Subcutaneous preadipocyte (primary cell): ENCODE measurements around a stretch of chr4.

DNA sequence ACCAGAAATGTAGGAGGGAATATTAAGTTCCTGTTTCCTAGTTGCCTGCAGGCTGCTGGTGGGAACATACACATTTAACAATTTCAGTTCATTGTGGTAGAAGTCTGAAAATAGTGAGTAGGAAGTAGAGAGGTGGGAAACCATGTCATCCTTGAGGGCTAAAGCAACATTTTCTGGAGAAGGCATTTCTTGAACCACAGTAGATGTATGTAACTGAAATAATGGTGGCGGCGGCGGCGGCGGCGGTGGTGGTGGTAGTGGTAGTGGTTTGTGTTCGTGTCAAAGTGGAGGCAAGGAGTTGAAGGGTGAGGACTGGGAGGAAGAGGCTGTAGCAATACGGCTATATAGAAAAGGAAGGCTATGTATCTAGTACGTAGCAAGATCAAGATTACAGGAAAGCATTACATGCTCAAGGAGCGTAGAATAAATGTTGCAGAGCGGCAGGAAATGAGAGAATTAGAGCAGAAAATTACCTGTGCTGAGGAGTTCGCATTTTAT is 1381.5 kb upstream of the TENM3 start:
- CAGE, long polyA plus RNA = no peak

- CAGE, long polyA plus RNA = no peak
These were observed 978.3 kb upstream of the TENM3 start for GRCh38 chr4:181264798-181265425.

DNA sequence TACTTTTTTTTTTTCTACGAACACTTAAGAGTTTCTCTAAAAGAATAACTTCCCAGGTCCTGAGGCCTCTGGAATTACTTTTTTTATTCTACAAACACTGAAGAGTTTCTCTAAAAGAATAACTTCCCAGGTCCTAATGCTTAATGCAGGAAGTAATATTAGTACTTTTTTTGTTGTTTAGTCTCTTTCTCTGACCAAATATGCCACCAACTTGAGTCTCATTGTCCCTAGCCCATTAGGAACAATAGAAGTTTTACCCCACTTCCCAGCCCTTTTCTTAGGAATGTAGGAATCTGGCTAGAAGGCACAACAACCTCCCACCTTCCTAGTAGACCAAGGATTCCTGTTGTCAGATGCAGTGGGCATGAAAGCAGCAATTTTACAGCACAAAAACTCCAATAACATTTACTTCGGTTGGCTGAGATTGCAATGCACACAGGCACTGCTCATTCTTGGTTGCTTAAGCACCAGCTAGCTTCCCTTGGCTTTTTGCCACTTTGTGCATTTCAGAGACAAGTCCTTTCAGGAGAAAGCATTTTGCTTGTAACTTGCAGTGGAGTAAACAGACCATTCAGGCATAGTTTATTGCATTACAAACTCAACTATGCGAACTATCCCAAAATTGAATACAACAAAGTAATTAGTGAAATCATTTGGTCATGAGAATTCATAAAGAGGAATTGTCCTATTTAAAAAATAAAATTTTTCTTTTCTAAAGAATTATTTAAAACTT is 312.8 kb downstream of the TENM3 start:
- CAGE, long polyA plus RNA = no peak

DNA sequence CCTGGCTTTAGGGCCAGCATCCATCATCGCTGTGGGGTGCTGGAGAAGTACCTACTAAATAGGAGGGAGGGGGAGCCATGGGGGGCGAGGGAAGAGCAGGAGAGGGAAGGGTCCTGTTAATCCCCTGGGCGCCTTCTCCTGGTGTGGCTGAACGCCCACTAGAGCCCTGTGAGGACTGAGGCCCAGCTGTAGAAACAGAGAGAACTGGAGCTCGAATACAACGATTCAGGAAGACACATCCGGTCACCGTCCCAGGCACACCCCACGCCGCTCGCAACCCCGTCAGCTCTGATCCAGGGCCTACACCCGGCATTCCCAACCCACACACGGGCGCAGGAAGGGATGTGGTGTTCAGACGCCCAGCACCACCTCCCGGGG is 525 bp downstream of the DCTD start:
- CAGE, long polyA plus RNA = no peak

GRCh38 chr4:183013625-183014155 is 85.4 kb upstream of the WWC2 start:
- CAGE, long polyA plus RNA = no peak

DNA sequence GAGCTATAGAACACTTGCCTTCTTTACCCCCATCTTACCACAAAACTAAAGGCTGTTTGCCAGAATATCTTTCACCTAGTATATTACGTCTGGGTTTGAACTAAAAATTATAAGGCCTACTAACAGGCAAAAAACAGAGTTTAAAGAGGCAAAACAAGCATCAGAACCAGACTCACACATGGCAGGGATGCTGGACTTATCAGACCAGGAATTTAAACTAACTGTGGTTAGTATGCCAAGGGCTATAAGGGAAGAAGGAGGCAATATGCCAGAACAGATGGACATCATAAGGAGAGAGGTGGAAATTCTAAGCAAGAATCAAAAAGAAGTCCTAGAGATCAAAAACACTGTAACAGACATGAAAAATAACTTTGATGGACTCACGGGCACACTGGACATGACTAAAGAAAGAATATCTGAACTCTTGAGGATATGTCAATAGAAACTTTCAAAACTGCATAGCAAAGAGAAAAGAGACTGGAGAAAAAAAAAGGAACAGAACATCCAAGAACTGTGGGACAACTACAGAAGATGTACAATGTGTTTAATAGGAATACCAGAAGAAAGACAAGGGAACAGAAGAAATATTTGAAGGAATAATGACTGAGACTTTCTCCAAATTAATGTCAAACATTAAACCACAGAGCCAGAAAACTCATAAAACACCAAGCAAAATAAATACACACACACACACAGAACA is 15.2 kb downstream of the CLDN22 start:
- CAGE, long polyA plus RNA = no peak

- CAGE, long polyA plus RNA = no peak
These were observed 37.4 kb upstream of the CDKN2AIP start for GRCh38 chr4:183406938-183407621.

DNA sequence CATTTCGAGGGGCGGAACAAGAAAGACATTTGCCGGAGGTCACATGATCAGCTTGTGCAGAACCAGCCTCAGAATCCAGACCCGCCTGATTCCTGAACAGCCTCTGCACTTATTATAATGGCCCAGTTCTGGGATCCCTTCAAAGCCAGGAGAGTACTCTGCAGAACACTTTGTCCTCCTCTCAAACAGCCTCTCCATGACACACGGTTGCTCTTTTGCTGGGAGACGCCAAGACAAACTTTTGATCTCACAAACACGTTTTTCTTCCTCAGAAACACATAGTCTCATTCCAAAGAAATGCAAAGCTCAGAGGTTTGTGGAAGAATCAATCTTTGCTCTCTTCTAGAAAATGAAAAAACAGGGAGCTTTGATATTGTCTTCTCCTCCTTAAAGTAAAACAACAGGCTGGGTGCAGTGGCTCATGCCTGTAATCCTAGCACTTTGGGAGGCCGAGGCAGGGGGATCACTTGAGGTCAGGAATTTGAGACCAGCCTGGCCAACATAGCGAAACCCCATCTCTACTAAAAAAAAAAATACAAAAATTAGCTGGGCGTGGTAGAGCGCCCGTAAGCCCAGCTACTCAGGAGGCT is 48.2 kb downstream of the RWDD4 start:
- CAGE, long polyA plus RNA = no peak

GRCh38 chr4:183721119-183721742 is 62.1 kb downstream of the TRAPPC11 start:
- CAGE, long polyA plus RNA = no peak

- CAGE, long polyA plus RNA = no peak
These were observed 45.1 kb downstream of the STOX2 start for GRCh38 chr4:183950119-183950646.

- CAGE, long polyA plus RNA = no peak
These were observed 81.3 kb downstream of the IRF2 start for GRCh38 chr4:184392608-184393922.

- CAGE, long polyA plus RNA = no peak
These were observed 645 bp upstream of the IRF2 start for GRCh38 chr4:184474946-184475443.

DNA sequence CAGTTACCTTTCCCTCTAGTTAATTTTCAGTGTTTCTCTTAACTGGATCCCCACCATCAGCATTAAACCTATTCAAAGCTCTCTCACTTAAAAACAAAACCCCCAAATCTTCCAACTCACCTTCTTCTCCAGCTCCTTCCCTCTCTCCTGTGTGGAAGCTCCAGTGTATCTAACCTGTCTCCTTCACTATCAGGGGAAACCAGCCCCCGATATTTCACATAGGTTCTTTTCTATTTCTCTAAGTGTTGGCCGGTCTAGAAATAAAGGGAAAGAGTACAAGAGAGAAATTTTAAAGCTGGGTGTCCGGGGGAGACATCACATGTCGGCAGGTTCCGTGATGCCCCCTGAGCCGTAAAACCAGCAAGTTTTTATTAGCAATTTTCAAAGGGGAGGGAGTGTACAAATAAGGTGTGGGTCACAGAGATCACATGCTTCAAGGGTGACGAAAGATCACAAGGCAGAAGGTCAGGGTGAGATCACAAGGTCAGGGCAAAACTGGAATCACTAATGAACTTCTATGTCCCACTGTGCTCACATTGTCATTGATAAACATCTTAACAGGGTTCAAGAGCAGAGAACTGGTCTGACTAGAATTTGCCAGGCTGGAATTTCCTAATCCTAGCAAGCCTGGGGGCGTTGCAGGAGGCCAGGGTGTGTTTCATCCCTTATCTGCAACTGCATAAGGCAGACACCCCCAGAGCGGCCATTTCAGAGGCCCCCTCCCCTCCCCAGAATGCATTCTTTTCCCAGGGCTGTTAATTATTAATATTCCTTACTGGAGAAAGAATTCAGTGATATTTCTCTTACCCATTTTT is 23.6 kb downstream of the CASP3 start:
- CAGE, long polyA plus RNA = no peak

- CAGE, long polyA plus RNA = no peak
These were observed 18.7 kb upstream of the CENPU start for GRCh38 chr4:184752610-184752959.

DNA sequence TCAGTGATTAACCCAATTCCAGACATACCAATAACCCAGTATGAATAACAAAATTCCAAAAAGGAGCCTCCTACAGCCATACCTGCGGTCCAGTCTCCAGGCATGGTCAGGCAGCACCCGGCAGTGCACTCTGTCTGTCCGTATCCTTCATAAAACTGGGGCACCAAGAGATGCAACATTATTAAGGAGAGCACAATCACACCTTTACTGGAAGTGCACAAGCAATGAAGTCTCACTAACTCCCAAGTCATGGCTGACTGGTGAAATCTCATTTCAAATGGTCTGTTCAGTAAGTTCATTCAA is 30.8 kb upstream of the CENPU start:
- CAGE, long polyA plus RNA = no peak

GRCh38 chr4:184782698-184783305 is 43.0 kb downstream of the ACSL1 start:
- CAGE, long polyA plus RNA = no peak

DNA sequence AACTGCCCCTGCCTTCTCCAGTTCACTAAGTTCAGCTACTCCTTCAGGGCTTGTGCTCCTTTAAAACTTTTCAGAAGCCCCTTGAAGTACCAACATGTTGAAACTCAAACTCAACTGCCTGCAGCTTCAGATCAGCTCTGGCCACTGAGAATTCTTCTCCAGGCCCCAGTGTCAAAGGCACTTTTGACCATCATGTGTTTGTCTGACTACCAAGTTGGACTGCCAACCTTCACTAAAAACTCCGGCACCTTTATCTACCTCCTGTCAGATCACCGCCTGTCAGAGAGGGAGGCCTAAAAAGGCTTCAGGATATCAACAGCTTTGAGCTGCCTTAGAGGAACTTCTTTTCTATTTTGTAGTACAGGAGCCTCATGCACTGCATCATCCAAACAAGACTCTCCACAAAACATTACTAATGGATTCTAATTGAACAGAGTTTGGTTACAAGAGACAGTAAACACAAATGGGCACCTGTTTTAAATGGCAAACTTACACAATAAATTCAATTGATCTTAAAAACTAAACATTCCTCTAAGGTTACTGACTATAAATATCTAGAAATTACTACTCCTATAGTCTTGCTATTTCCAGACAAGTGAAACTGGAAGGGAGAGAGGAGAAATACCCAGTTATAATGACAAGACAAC is 2.7 kb downstream of the ACSL1 start:
- CAGE, long polyA plus RNA = no peak

GRCh38 chr4:184960390-184960758 is 57.9 kb upstream of the HELT start:
- CAGE, long polyA plus RNA = no peak

DNA sequence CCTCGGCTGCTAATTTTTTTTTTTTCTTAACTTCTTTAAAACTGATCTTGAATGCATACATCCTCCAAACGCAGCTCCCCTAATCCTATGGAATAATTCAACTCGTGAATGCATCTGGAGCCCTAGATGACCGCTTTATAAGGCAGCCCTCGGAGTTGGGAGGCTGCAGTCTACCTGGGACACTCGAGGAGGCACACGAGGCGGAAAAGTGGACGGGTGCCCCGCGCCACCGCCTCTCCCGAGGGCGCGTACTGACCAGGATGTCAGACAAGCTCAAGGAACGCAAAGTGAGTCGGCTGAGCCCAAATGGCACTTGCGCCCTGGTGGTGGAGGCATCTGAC is 349 bp downstream of the HELT start:
- CAGE, long polyA plus RNA = no peak

- CAGE, long polyA plus RNA = no peak
These were observed 1.6 kb downstream of the HELT start for GRCh38 chr4:185019936-185020249.